Measurements from ENCODE around the genes DNAAF10 and PNO1.

DNA sequence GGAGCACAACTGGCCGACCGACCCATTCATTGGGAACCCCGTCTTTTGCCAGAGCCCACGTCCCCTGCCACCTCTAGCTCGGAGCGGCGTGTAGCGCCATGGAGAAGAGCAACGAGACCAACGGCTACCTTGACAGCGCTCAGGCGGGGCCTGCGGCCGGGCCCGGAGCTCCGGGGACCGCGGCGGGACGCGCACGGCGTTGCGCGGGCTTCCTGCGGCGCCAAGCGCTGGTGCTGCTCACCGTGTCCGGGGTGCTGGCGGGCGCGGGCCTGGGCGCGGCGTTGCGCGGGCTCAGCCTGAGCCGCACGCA is 302 bp downstream of the SLC1A4 start:
- PRO-cap = no peak

GRCh38 chr2:64998705-64999115 is 9.5 kb downstream of the SLC1A4 start:
- PRO-cap = no peak

DNA sequence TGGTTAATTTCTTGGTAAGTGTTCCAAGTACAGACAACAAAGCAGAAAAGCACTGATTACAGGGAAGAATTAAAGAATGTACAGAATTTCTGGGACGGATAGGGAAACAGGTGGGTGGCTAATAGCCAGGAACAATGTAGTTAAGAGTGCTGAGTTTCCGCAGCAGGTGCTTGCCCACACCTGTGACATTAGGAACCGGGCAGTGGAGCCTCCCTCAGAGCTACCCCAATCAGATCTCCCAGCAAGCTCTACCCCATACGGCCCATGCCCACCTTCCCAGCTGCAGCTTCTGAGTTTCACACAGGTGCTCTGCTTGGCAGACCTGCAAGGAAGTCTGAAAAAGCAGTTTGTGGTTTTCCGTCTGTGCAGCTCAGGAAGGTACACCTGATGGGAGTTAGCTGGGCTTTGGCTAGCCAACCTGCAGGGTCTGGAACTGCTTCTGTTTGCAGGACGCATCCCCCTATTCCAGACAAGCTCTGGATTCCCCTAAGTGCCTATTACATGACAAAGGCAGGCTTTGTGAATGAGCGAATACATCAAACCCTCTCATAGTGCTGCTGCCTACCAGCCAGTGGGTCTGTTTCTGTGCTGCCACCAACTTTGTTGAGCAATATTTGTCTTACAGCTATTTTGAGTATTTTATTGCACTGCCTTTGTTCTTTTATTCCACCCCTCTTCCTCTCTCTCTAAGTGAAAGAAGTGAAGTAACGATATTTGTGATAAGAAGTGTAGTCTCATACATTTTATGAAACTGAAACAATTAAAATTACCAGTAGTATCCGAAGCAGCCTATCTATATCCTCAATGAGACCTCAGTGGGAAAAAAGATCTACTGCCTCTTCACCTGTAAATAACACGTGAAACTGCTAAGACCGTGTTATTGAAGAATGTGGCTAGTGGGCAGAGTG is 24.7 kb upstream of the CEP68 start:
- PRO-cap = unidirectional peak, minus-strand start at position 290 of the sequence

DNA sequence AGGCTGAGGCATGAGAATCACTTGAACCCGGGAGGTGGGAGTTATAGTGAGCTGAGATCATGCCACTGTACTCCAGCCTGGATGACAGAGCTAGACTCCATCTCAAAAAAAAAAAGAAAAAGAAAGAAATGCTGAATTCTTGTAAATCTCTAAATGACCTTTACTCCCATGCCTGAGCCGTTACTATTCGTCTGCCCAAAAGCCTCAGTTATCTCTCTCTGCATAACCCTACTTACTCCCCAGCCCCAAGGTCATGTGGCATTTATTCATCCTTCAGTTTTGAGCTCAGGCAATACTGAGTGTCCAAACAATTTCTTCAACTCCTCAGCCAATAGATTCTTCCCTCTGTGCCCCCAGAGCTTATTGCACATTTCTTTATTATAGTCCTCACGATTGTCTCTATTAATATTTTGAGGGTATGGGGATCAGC is 28.8 kb downstream of the RAB1A start:
- PRO-cap = no peak

- PRO-cap = unidirectional peak, plus-strand start at chr2:65227169
Observed at GRCh38 chr2:65227005-65227278, 689 bp upstream of the ACTR2 start.

DNA sequence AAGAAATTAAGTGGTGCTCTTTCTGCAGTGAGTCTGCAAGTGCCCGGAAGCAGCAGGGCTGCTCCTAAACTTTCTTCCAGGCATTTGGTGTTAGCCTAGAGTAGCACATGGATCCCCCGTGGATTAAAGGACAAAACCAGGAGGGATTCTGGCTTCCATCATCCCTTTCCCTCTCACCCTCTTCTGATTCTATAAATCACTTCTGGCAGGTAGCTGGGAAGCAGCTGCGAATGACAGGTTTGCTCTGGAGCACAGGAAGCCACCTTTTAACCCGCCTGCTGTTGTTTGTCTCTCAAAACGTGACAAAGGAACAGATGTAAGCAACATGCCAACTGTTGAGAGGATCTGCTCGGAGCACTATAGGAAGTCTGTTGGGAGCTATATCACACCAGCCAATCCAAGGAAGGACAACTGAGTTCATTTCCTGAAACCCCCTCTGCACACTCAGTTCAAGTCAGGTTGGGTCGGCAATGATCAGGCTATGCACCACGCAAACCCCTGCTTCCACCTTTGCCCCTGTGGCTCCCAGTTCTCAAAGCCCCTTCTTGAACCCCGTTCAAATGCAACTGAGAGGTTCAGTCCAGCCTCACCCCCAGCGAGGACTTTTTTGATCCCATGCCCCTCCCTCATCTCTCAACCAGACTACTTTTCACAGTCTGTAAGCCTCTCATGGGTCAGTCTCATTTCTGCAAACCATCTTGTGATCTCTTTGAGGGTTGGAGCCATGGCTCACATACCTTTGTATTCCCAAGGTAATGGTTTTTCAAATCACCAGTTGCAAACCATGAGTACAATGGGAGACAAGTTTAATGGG is 102.1 kb downstream of the ACTR2 start:
- PRO-cap = no peak

DNA sequence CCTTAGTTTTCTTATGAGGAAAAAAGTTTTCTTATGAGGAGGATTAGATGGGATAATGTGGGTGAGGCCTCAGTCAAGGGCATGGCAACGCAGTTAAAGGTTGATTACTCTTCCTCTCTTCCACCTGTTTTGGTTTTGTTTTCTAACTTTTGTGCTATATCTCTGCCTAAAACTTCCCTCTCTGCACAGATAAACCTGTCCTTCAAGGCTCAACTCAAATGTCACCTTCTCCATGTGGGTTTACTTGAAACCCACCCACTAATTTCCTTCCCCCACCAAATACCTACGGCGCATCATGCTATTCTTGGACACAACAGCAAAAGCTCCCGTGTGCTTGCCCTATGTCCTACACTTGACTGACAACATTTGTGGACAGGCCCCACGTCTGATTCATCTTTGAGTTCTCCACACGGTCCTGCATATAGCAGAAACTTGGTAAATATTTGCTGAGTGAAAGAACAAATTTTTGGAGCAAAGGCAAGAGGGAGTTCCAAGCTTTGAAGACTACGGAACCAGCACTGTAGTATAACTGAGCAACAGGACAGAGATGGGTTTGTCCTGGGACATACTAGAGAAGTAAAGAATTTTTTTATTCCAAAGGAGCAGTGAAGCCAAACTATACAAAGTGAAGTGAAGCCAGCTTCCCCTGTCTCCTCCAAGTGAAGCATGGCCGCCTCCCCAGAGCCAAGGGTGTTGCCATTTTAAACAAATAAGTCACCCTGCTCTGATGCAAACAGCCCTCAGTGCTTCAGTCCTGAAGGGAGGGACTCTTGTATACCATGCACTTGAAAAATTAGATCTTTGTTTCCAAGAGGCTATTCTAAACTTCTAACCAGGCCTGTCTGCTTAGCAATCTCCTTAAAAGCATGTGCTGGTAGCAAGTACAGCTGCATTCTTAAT is 36.1 kb downstream of the SPRED2 start:
- PRO-cap = no peak

DNA sequence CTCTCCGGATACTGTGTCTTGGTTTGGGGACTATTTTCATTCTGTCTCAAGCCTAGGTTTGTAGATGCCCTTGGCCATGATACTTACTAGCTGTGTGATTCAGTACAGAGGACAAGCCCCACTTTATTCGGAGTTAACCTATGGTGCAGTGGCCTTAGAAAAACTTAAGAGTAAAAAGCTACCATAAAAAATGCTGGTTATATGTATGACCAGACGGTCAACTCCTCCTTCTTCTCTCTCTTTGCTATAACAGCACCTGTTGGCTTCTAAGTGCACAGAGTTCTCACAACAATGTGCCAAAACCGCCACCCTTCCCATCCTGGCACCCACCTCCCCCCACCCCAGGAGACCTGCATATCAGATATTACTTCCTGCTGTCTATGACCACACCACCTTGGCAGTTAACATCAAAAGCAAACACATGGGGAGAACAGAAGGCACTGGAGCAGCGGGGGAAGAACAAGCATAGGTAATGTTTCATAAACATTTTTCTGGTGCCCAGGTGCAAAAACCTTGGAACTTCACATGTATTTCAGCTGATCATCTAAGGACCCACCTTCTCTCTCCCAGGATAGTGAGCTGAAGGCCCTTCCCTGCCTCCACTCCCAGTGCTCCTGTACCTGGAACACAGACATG is 15.5 kb downstream of the SPRED2 start:
- PRO-cap = unidirectional peak, plus-strand start at position 277 of the sequence; unidirectional peak, plus-strand start at position 433 of the sequence

DNA sequence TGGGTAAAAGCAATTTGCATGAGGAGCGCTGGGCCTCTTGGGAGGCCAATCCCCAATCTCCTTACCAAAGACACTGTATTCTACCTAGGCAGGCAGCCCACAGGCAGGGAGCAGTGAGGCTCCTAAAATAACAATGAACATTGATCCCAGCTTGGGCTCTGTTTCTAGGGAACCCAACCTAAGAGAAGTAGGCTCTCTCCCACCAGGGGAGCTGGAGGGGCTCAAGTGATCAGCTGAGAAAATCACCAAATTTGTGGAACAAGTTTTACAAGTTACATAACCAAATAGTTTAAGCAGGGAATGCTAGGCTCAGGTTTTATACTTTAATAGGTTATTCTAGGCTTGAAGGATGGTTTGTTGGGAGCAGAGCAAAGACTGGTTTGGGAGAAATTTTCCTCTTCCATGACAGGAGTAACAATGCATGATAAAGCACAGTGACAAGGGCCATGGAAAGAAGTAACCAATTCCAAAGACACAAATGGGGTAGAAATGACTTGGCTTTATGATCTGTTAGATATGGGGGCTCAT is 6.1 kb upstream of the SPRED2 start:
- PRO-cap = no peak

DNA sequence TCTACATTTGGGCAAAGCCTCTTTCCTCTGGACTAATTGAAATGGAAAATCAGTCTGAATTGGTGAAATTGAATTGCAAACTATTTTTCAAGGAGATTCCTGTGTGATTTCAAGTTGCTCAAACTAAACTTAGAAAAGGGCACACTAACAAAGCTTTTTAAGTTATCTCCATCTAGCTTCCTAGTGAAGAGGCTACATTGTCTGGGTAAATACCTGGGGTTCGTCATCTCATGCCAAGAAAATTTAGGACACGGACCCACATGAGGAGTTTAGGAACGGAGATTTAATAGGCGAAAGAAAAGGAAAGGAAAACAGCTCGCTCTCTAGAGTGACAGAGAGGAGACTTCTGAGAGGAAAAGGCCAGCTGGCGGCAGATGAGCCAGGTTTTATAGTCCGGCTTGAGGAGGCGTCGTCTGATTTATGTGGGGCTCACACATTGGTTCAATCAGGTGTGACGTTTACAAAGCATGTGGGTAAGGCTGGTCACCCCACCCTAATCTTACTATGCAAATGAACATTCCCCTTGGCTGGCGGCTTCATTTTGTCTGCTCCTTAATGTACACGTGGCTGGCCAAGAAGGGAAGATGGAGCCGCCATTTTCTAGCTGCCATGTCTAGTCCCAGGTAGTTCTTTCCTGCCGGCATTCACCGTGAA is 298.9 kb upstream of the SPRED2 start:
- PRO-cap = no peak

- PRO-cap = no peak
Observed at GRCh38 chr2:66434735-66434890, 312 bp upstream of the MEIS1 start.

GRCh38 chr2:66444470-66444945 is 9.6 kb downstream of the MEIS1 start:
- PRO-cap = no peak

GRCh38 chr2:66446954-66447262 is 12.0 kb downstream of the MEIS1 start:
- PRO-cap = no peak

DNA sequence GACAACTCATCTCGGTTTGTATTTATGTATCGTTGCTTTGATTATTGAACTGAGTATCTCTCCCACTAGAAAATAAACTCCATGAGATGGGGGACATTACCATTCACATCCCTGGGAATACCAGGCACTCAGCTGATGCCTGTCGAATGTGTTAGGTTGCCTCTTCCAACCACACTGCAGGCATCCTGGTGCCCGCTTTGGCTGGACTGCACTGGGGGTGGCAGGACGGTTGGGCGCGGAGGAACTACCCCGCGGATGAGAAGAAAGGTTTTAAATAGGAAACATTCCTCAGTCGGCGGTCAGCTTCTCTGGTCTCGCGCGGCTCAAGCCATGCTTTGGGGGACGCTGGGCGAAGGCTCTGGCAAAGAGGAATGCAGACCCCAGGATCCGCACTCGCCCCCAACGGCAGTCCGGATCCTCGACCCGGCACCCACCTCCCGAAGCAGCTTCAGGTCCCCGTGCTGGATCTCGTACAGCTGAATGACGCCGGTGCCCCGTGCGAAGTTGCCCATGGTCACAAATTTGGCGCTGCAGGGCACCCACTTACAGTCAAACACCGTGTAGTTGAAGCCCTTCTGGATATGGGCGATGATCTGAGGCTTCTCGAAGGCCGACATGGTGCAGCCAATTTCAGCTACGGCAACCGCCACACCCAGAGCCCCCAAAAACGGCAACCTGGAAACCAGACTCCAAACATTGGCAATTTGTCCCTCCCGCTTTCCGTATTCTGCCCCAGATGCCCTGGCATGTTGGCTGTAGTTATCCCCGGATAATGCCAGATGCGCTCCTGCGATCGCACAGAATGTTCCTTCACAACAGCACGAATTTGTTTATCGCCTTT is at the start of gene DNAAF10:
DNAAF10 (minus strand) TSS at position 701 of the 841 bp plus-strand sequence.
- PRO-cap = bidirectional peak, plus-strand start at position 468 of the sequence, minus-strand start at position 485 of the sequence; bidirectional peak, plus-strand start outside the sequence, minus-strand start at position 669 of the sequence

GRCh38 chr2:68157668-68158677 is at the start of gene PNO1:
Gene PNO1, plus strand, starts transcription at chr2:68157888.
- PRO-cap = bidirectional peak, plus-strand start at chr2:68157966, minus-strand start at chr2:68157495; unidirectional peak, minus-strand start at chr2:68158262

DNA sequence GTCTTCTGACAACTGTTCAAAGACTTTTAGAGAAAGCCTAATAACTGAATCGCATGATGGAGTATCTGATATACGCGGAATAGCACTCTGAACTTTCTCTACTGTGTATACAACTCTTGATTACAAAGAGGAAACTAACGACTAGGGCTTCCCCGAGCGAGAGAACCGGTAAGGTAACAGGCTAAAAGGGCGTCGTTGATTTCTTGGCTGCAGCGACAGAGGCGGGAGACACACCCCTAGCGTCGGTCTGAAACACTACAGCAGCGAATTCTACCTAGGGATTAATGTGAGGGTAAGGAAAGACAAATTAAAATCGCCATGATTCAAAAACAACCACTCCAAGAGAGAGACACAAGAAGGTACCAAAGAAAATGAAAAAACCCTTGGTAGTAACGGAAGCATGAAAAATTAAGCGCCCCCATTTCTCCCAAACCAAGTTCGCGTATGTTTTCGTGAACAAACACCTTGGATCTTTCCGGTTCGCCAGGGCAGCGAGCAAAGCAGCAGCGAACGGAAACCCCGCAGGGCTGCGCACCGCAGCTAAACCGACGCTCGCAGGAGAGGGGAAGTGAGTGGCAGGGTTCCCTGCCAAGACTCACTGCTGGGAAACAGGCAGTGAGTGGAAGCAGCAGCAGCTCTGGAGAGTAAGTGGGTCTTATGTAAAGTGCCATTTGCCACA is 1.2 kb downstream of the PPP3R1 start:
- PRO-cap = no peak

DNA sequence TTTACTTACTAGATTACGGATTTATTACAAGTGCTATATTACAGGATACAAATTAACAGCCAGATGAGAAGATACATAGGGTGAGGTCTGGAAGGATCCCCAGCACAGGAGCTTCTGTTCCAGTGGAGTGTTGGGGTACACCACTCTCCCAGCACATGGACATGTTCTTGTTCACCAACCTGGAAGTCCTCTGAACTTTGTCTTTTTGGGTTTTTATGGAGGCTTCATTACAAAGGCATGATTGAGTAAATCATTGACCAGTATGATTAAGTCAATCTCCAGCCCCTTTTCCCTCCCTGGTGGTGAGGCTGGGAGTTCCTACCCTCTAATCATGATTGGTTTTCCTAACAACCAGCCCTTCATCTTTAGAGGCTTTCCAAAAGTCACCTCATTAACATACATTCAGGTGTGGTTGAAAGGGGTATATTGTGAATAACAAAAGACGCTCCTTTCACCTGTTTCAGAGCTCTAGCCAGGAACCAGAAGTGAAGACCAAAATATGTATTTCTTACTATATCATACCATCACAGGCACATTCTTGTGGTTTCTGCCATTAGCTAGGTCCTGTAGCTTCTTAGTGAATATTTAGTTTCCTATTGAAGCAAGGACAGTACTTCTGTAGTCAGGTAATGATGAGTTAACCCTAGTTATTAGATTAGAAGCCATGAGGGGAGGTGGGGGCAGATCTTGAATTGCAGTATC is 38.4 kb downstream of the APLF start:
- PRO-cap = no peak

GRCh38 chr2:68514510-68515132 is 47.2 kb downstream of the APLF start:
- PRO-cap = no peak

GRCh38 chr2:68642890-68643379 is 444 bp upstream of the PROKR1 start:
- PRO-cap = no peak

DNA sequence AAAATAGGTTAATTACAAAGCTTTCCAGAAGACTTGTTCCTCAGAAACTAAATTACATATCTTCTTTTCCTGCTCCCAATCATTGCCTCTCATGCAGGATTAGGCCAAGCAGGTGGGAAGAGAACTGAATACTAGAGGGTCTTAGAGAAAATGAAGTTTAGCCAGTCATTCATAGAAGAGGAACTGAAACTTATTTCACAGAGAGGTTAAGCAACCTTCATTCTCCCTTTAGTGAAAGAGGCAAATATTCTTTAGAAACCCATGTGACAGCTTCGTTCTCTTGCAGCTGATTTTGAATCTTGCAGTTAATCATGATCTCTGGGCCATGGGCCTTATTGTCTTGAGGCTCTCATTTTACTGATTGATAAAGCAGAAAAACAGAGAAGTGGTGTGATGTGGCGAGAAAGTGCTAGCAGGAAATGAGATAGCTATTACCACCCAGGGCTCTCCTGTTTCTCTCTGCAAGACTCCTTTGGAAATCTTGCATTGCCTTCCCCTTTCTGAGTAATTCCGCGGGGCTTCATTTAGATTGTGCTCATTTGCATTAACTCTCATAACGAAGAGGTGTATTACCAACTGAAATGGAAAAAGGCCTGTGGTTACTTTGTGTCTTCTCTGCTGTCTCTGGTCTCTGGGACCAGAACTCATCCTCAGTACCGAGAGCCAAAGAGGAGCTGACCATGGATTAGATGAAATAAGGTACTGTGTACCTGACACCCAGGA is 44.6 kb upstream of the ARHGAP25 start:
- PRO-cap = bidirectional peak, plus-strand start at position 304 of the sequence, minus-strand start at position 152 of the sequence; bidirectional peak, plus-strand start at position 596 of the sequence, minus-strand start at position 421 of the sequence